ENCODE measurements around a stretch of chr5.

GRCh38 chr5:157563203-157563726 is 12.3 kb downstream of the ADAM19 start:
- PRO-cap, 4 experiments, result peak in 4 of 4 experiments; most common plus-strand start chr5:157563646 (in 4); most common minus-strand start chr5:157563329 (in 1)
- RAMPAGE, long total RNA, 2 experiments, result no peak in any of the 2 experiments

- PRO-cap, 4 experiments, result no peak in any of the 4 experiments
- RAMPAGE, long total RNA, 2 experiments, result no peak in any of the 2 experiments
Measured at GRCh38 chr5:157574318-157574957, 1.1 kb downstream of the ADAM19 start.

DNA sequence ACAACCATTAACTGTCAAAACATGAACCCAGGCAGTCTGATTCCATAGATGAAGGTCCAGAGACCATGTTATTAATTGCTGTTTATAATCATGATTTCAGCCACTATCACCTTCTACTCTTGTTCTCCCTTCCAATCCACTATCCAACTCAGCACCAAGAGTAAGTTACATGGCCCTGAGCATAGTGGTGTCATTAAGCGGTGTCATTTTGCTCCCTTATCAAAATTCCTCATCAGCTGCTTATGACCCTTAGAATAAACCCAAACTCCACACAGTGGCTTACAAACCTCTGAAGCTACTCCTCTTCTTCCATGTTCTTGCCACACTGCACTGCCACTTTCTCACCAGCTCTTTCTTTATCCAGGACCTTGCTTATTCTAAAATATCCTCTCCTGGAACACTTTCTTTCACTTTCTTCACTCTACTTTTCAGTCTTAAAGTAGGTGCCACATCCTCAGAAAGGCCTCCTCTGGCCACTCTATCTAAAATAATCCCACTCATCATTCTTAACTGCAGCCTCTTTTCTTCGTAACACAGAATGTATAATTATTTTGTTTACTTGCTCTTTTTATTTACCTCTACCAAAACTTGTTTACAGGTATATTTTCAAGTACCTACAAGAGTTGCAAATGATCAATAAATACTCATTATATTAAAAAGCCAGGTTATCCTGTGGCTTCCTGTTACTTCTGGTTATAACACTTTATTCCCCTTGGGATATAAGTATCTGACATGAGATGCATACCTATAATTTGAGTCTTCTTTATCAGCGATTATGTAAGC is 22.4 kb downstream of the CLINT1 start:
- PRO-cap, 4 experiments, result no peak in any of the 4 experiments
- RAMPAGE, long total RNA, 2 experiments, result start-site peak on the minus strand in 1 of 2 experiments, centred at position 523 of the sequence, 10 reads per replicate

- PRO-cap, 4 experiments, result no peak in any of the 4 experiments
- RAMPAGE, long total RNA, 2 experiments, result no peak in any of the 2 experiments
Measured at GRCh38 chr5:157858176-157858483, 815 bp downstream of the CLINT1 start.

DNA sequence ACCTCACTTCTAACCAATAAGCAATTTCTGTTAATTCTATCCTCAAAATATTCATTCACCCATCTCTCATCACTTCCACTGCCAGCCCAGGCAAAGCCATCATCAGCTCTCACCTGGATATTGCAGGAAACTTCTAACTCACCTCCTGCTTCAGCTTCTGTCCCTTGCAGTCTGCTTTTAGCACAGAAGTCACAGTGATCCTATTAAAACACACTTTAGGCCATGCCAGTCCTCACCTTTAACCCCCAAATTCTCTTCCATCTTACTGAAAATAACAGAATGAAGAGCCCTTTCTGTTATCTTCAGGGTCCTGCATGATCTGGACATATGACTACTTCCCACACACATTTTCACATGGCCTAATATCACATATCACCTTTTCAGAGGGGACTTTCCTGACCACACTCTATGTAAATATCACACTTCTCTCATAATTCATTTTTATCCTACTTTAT is 550.5 kb upstream of the CLINT1 start:
- PRO-cap, 4 experiments, result no peak in any of the 4 experiments
- RAMPAGE, long total RNA, 2 experiments, result no peak in any of the 2 experiments

DNA sequence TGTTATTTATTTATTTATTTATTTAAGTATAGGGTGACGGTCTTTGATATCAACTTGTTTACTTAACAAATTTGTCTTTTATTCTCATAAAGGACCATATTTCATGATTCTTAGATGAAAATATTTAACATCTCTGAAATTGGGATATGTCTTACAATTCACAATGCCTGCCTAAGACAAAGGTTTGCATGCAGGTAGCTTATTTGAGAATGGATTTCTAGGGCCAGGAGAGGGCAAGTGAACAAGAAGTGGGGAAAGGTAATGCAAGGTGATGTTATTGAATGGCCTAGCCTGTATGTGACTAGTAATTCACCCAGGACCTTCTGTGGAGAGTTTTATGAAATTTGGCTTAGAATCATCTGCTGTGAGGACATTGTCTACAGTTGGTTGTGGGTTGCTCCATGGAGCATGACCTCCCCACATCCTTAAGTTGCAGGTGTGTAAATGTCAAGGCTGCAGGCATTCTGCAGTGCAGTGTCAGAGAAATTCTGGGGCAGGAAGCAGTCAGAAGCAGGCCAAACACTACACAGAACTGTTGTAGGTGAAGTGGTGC is 588.4 kb downstream of the EBF1 start:
- PRO-cap, 4 experiments, result no peak in any of the 4 experiments
- RAMPAGE, long total RNA, 2 experiments, result no peak in any of the 2 experiments

DNA sequence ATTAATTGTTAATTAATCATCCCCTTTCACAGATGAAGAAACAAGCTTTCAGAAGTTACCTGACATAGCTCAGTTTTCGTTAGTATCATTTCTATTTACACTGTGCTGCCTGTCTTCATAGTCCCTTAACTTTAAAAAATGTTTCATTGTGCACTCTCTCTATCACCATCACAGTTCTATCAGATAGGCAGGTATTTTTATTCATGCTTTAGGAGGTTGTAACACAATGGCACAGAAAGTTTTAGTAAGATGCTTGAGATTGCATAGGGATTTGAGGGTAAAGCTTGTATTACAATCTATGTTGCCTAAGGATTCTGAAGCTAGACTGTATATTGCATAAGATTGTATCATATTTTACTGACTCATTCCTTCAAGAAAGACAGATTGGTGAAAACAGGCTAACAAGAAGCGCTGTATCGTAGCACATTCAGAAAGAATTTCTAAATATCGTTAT is 577.8 kb downstream of the EBF1 start:
- PRO-cap, 4 experiments, result no peak in any of the 4 experiments
- RAMPAGE, long total RNA, 2 experiments, result no peak in any of the 2 experiments

DNA sequence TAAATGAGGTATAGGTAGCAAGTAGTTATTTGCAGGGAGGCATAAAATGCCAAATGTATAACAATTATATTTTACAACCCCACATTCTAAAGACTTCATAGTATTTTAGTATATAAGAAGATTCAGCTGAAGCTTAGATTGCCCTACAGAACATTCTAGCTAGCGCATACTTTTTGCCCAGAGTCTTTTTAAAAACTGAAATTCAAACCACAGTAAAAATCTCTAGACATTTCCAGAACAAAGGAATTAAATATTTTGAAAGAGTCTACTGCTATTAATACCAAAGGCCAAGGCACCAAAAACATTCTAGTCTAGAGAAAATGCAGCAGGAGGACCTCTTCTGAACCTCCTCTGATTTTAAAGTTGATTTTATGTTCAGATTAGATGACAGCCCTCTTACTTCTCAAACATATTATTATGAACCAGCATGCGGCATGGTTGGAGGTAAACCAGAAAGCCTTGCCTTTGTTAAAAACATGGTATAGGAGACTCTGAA is 378.9 kb downstream of the EBF1 start:
- PRO-cap, 4 experiments, result no peak in any of the 4 experiments
- RAMPAGE, long total RNA, 2 experiments, result no peak in any of the 2 experiments

DNA sequence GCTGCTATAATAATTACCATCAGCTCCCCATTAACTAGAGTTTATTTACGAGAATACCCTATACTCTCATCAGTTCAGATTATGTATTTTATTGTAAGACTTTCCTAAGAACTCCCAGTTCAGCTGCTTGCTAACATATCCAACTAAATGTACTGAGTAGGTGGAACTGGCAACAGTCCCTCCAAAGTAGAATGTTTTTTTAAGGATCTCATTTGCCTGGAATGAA is 297.0 kb downstream of the EBF1 start:
- PRO-cap, 4 experiments, result no peak in any of the 4 experiments
- RAMPAGE, long total RNA, 2 experiments, result no peak in any of the 2 experiments

GRCh38 chr5:159094624-159095877 is 4.7 kb downstream of the EBF1 start:
- PRO-cap, 4 experiments, result no peak in any of the 4 experiments
- RAMPAGE, long total RNA, 2 experiments, result no peak in any of the 2 experiments

DNA sequence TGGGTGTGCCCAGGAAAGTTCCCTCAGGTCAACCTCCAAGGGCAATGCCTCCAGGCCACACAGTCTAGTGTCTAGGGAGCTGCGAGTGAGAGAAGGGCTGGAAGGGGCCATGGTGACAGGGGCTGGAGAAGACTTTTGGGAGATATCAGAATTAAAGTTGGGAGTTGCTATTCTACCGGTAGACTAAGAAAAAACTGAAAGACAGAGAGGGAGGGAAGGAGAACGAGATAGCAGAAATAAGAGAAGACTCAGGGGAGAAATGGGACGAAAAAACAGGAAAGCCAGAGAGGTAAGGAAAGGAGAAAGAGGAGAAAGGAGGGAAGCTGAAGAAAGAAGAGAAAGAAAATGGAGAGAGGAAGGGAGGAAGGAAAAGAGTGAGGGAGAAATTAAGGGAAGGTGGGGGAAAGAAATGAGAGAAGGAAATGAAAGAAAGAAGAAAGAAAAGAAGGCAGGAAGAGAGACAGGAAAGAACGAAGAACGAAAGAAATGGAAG is 1.4 kb downstream of the EBF1 start:
- PRO-cap, 4 experiments, result no peak in any of the 4 experiments
- RAMPAGE, long total RNA, 2 experiments, result no peak in any of the 2 experiments

GRCh38 chr5:159102893-159103144 is 3.1 kb upstream of the EBF1 start:
- PRO-cap, 4 experiments, result no peak in any of the 4 experiments
- RAMPAGE, long total RNA, 2 experiments, result no peak in any of the 2 experiments

DNA sequence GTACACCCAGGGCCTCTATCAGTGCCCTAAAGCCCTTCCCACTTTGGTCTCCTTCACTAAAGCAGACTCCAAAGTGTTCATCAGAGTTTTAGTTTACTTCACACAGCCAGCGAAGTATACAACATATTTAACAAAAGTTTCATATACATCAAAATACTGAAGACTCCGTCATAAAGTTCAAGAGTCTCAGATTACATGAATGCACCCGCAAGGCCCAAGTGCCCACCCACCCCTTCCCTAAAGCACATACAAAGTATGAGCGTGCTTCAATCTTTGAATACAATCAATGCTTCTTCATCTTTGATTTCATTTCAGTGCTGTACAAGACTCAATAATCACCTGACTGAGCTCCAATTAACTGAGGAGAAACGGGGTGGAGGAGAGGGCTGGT is 51.5 kb downstream of the RNF145 start:
- PRO-cap, 4 experiments, result no peak in any of the 4 experiments
- RAMPAGE, long total RNA, 2 experiments, result start-site peak on the minus strand in 1 of 2 experiments, centred at position 119 of the sequence, 16 reads per replicate

GRCh38 chr5:159161219-159161779 is 48.1 kb downstream of the RNF145 start:
- PRO-cap, 4 experiments, result no peak in any of the 4 experiments
- RAMPAGE, long total RNA, 2 experiments, result start-site peak on the minus strand in 1 of 2 experiments, at chr5:159161329-159161489 at its widest, 28 reads per replicate

DNA sequence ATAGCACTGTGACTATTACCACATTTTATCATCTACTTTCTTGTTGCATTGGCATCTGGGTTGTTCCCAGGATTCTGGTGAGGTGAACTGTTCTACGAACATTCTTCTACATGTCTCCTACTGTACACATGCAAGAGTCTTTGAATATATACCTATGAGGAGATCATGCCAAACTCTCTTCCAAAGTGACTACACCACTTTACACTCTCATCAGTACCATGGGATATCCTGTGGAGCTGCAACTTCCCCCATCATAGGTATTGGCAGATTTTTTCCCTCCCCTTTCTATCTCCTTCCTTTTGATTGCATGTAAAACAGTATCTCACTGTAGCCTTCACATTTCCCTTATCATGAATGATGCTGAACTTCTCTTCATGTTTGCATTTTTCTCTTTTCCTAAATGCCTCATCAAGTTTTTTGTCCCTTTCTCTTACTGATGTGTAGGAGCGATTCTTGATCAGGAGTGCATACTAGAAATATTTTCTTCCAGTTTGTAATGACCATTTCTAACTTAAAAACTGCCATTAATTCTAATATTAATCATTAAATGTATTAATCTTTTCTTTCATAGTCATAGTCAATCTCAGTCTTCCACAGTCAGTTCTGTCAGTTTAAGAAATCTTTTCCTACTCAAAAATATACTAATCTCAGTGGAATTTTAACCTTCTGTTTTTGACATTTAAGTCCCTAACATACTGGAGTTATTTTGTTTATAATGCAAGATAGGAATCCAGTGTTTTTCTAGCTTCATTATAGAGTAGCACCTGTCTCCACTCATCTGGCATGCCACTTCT is 43.3 kb downstream of the RNF145 start:
- PRO-cap, 4 experiments, result no peak in any of the 4 experiments
- RAMPAGE, long total RNA, 2 experiments, result no peak in any of the 2 experiments

- PRO-cap, 4 experiments, result no peak in any of the 4 experiments
- RAMPAGE, long total RNA, 2 experiments, result no peak in any of the 2 experiments
Measured at GRCh38 chr5:159184803-159185508, 24.4 kb downstream of the RNF145 start.

DNA sequence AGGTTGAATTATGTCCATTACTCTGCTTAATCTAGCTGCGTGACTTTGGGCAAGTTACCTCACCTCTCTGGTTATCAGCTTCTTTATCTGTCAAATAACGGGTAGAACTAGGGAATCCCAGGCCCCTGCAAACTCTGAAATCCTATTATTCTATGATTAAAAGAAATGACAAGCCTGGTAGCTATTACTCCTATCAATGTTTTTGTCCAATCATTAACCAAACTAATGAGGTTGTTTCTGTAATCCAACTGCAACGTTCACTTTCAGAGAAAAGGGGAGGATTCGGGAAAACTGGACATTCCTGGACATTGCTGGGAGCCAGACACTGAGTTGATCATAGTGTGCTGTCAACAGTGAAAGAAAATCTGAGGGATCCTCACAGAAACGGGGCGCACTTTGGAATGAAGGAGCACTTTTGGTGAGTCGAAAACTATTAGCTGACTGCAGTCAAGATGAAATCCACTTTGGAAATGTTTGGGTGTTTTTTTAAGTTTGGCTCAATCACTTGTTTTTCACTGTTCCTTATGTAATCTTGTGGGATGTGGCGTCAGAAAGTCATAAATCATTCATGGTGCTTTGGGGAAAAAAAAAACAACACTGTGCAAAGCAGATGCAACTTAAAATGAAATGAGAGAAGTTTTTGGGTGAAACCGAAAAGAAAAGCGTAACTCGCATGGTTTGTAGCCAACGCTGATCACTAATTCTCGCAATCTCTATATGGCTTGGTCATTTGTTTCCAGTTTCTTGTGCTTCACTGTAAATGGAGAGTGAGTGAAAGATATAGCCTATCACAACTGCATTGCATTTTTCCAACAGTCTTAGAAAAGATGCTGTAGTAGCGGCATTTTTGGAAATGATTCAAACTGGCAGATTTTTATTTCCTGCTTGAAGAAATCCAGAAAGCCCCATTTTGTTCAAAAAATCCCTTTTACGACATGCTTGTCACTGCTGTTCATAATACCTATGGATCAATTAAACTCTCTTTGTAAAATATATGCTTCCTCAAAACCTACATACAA is 51.2 kb upstream of the ADRA1B start:
- PRO-cap, 4 experiments, result peak in 4 of 4 experiments; most common plus-strand start position 325 of the sequence (in 3); most common minus-strand start position 472 of the sequence (in 3)
- RAMPAGE, long total RNA, 2 experiments, result start-site peak on the plus strand in 1 of 2 experiments, centred at position 330 of the sequence, 46 reads per replicate

- PRO-cap, 4 experiments, result peak in 4 of 4 experiments; most common plus-strand start chr5:159913357 (in 3); most common minus-strand start chr5:159913255 (in 2)
- RAMPAGE, long total RNA, 2 experiments, result no peak in any of the 2 experiments
Measured at GRCh38 chr5:159912924-159913687, 3.2 kb upstream of the ADRA1B start.

DNA sequence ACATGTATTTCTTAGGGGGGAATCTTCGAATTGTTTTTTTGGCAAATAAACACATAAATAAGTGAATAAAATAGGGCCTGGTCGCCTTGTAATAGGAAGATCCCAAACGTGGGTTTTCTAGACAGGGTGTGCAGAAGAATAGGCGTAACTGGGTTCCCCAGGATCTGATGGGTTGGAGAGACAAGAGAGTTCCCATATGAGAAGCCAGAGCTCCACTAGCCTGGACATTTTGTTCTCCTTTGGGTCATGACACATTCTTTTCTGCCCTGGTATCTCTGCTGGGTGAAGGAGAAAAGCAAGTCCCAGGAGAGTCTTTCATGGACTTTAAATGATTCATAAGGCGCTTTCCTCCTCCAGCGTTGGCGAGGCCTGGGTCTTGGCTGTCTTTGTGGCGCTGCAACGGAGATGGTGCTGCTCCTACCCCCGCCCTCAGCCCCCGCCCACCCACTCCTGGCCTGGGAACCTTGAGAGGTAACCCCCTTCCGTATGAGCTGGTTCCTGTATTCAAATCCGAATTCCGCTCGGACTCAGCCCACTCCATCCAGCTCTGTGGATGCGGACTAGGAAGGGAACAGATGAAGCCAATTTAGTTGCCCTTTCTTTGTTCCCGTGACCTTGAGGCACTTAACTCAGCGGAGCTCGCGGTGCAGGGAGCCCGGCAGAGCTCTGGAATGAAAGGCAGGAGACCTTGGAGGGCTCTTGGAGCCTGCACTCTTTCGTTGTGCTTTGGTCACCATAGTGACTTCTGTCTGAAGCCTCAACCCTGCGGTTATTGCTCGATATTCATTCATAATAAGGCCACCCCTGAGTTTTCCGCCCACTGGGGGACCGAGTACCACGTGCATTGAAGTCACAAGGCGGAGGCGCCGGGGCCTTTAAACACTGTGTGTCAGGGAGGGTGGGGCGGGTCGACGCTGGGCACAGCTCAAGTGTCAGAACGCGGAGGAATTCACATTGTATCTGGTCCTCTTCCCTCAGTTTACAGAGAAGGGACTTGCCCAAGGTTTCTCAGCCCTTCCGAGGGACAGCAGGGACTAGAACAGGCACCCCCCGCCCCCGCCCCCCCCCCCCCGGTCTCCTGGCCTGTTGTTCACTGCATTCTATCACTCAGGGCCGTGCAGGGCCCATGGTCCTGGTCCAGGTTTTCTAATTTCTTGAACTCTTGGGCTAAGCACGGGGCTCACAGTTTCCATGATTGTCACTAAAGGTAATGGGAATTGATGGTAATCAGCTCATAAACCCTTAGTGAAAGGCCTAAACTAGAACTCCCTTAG is 14.1 kb upstream of the PWWP2A start:
- PRO-cap, 4 experiments, result no peak in any of the 4 experiments
- RAMPAGE, long total RNA, 2 experiments, result no peak in any of the 2 experiments

- PRO-cap, 4 experiments, result no peak in any of the 4 experiments
- RAMPAGE, long total RNA, 2 experiments, result no peak in any of the 2 experiments
Measured at GRCh38 chr5:160261929-160262531, 32.7 kb downstream of the FABP6 start.